Subcutaneous adipose tissue (tissue), 3 donors: ENCODE results near the gene FAM20A.

- PRO-cap: bidirectional peak, plus-strand start at chr17:68292074, minus-strand start at chr17:68291950
- RAMPAGE, long total RNA, 3 experiments: no peak in any of the 3 experiments
Measured at GRCh38 chr17:68291920-68292952, 941 bp downstream of the ARSG start.

DNA sequence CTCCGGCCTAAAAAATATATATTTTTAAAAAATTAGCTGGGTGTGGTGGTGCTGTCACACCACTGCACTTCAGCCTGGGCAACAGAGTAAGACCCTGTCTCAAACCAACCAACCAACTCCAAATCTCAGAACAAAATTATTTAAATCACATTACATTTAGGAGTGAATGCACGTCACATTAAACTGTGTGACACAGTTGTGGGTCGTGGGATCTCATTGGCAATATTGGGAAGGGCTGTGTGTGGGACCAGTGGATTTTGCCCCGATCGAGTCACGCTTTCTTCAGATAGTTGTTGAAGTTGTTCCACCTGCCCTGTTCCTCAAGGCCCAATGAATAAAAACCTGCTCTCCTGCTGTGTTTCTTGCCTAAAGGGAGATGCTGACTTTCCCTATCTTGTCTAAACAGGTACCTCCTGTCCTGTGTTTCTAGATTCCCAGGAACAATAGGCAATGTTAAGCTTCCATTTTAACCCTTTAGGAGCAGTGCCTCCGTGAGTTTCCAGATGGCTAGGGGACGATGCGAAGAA, 4.7 kb downstream of the ARSG start:
- PRO-cap: no peak
- RAMPAGE, long total RNA, 3 experiments: no peak in any of the 3 experiments

DNA sequence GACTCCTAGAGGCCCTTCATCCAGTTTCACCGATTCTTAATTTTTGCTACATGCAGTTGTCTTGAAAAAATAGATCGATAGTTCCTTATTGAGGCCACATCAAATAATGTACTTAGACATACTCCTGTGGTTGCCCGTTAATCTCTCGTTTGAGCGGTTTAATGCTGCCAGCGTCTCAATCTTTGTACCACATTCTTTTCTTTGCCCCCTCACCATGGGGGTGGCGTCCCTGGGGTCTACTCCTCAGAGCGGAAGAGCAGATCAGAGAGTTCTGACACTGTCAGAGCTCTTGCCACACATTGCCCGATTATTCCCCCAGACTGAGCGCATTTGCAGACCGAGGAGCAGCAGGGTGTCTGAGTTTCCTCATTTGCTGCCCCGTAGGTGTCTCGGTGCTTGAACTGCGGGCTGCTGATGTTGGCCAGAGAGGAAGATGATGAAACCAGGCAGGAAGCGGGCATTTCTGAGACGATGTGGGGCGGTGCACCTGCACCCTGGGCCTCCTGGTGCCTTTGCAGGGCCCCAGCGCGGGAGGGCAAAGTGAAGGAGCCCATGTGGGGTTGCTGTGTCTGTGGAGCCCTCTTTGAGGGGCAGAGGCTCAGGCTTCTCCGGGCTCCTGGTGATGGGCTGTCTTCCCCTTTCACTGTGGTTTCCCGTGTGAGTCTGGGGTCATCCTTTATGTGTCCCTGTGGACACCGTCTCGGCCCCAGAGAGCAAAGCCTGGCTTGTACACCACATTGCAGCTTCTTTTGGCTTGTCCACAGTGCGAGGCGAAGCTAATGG, 55.2 kb downstream of the ARSG start:
- PRO-cap: no peak
- RAMPAGE, long total RNA, 3 experiments: no peak in any of the 3 experiments

- PRO-cap: bidirectional peak, plus-strand start at chr17:68386712, minus-strand start at chr17:68386572
- RAMPAGE, long total RNA, 3 experiments: no peak in any of the 3 experiments
Measured at GRCh38 chr17:68386108-68386808, 71.0 kb downstream of the WIPI1 start.

DNA sequence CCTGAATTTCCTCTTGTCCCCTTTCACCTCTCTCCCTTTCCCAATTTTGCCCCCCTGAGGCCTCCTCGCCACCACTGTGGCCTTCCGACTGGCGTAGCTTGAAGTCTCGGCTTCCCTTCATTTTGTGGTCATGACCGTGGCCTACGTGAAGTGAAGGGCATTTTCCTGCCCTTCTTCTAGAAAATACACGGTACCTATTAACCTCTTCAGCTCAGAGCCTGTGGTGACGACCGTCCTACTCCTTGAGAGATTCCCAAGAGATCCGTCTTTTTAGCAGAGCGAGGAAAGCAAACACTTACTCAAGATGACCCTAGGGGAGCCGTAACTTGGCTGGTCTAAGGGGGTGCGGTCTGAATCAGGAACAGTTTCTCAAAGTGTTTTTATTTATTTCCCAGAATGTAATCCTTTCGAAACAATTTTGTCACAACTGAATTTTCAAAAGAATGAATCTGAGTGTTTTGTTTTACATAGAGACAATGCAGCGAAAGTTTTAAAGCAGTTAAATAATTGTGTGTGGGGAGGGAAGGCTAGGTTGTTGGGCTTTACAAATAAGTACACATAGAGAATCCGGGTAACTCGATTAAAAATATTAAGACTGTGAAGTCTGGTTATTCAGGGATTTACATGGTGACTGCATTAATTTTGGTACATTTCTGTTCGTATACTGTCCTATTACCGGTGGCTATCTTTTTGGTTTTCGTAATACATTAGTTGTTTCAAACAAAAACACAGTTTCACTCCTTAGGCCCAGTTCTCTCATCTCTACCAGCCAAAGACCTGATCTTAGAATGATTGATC, 1.1 kb downstream of the PRKAR1A start:
- PRO-cap: bidirectional peak, plus-strand start at position 71 of the sequence, minus-strand start outside the sequence; bidirectional peak, plus-strand start at position 322 of the sequence, minus-strand start at position 255 of the sequence
- RAMPAGE, long total RNA, 3 experiments: start-site peak on the minus strand in 2 of 3 experiments, centred at positions 239 to 296 of the sequence, 12 to 17 reads per replicate

DNA sequence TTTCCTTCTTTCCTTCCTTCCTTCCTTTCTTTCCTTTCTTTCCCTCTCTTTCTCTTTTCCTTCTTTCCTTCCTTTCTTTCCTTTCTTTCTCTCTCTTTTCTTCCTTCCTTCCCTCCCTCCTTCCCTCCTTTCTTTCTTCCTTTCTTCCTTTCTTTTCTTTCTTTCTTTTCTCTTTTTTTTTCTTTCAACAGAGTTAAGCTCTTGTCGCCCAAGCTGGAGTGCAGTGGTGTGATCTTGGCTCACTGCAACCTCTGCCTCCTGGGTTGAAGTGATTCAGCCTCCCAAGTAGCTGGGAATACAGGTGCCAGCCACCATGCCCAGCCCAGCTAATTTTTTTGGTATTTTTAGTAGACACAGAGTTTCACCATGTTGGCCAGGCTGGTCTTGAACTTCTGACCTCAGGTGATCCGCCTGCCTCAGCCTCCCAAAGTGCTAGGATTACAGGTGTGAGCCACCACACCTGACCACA, 27.6 kb downstream of the FAM20A start:
- PRO-cap: no peak
- RAMPAGE, long total RNA, 3 experiments: start-site peak on the minus strand in 1 of 3 experiments, centred at position 185 of the sequence, 5 reads per replicate

- PRO-cap: unidirectional peak, minus-strand start at chr17:68601264; unidirectional peak, minus-strand start at chr17:68601347; unidirectional peak, minus-strand start at chr17:68601414
- RAMPAGE, long total RNA, 3 experiments: no peak in any of the 3 experiments
Measured at GRCh38 chr17:68600821-68601589, at the start of gene FAM20A. TSS of gene FAM20A (minus strand) at chr17:68601367.

- PRO-cap: unidirectional peak, minus-strand start at chr17:68759966
- RAMPAGE, long total RNA, 3 experiments: no peak in any of the 3 experiments
Measured at GRCh38 chr17:68759438-68760193, 158.4 kb upstream of the FAM20A start.

DNA sequence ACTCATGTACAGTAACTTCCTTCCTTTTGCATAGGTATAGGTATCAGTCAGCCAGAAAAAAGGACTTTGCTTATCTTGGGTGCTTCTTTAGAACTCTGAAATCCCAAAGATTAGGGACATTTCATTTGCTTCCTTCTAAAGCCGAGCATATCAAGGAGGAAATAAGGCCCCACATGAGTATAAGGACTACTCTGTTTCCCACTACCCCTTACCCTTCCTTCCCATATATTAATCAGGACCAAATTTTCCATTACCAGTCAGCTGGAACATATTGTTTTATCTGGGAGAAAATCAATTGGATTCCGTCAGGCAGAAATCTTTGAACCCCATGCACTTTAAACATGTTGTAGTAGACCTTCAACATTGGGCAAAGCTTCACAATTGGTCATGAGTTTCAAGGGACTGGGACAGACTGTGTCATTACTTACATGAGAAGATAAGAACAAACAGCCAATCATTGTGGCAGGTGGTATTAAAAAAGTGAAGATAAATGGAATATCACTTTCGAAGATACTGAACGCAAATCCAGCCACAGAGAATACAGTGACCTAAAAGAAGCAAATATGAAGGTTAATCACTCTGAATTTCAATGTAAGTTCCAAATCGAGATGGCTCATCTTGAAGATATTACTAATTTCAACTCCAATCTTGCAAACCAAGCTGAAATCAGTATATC, 70.3 kb downstream of the ABCA8 start:
- PRO-cap: no peak
- RAMPAGE, long total RNA, 3 experiments: no peak in any of the 3 experiments

GRCh38 chr17:68991511-68992482, 36.6 kb upstream of the ABCA8 start:
- PRO-cap: no peak
- RAMPAGE, long total RNA, 3 experiments: no peak in any of the 3 experiments

GRCh38 chr17:68994523-68995624, 39.7 kb upstream of the ABCA8 start:
- PRO-cap: no peak
- RAMPAGE, long total RNA, 3 experiments: no peak in any of the 3 experiments

DNA sequence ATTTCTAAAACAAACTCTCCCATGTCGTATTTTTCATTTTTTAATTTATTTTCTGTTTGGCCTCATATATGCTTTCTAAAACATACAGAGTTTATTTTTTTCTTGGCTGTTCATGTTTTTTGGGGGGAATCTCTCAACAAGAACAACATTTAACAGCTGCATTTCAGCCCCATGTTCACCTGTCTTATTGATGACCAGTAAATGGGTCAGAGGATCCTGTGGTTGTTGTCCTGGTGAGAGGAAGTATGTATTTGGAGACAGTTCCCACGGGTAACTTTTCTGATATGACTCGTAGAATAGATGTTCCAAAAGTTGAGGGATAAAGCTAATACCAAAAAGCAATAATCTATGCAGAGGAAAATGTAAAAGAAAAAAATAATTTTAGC, 42.5 kb downstream of the ABCA9 start:
- PRO-cap: no peak
- RAMPAGE, long total RNA, 3 experiments: no peak in any of the 3 experiments

GRCh38 chr17:69027298-69027781, 33.4 kb downstream of the ABCA9 start:
- PRO-cap: no peak
- RAMPAGE, long total RNA, 3 experiments: no peak in any of the 3 experiments

GRCh38 chr17:69248287-69249039, 19.8 kb upstream of the ABCA10 start:
- PRO-cap: no peak
- RAMPAGE, long total RNA, 3 experiments: no peak in any of the 3 experiments

DNA sequence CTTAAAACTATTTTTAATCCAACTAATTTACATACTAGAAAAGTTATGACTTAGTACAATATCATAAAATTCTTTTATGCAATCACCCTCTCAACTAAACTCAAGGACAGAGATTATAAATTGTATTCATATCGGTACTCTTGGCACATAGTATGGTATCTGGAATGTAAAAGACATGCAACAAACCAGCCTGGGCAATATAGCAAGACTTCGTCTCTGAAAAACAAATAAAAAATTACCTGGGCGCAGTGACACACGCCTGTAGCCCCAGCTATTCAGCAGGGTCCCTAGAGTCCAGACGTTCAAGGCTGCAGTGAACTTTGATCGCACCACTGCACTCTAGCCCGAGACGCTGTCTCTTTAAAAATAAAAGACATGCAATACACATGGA, 1.5 kb downstream of the ABCA5 start:
- PRO-cap: no peak
- RAMPAGE, long total RNA, 3 experiments: no peak in any of the 3 experiments

DNA sequence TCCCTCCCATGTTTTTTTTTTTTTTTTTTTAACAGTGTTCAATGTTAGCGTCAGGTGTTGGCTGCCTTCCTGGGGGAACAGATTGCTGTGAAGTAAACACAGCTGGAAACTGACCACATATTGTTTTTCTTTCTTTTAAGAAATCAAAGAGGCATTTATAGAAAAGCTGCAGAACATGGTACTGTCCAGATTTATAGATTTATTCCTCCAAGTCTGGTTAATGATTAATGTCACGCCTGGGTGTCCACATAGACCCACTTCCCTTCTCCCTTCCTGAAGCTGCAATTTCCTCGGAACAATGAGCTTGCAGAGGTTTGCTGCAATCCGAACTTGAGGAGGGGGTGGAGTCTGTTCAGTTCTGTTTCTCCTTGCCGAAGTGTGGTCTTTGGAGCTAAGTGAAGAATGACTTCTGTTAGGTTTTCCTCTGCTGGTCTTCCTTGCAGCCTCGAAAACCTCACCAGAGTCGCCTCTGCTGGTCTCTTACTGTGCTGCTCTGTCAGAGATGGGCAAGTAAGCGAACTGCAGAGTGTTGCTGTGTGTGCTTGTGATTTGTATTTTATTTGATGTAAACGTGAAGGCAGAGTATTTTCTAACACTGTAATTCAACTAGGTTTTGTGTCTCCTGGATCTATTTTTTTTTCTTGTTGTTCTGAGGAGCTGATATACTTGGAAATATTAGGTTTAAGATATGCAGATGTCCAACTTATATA, 87.6 kb downstream of the MAP2K6 start:
- PRO-cap: no peak
- RAMPAGE, long total RNA, 3 experiments: start-site peak on the plus strand in 3 of 3 experiments, centred at positions 377 to 385 of the sequence, 46 to 101 reads per replicate

DNA sequence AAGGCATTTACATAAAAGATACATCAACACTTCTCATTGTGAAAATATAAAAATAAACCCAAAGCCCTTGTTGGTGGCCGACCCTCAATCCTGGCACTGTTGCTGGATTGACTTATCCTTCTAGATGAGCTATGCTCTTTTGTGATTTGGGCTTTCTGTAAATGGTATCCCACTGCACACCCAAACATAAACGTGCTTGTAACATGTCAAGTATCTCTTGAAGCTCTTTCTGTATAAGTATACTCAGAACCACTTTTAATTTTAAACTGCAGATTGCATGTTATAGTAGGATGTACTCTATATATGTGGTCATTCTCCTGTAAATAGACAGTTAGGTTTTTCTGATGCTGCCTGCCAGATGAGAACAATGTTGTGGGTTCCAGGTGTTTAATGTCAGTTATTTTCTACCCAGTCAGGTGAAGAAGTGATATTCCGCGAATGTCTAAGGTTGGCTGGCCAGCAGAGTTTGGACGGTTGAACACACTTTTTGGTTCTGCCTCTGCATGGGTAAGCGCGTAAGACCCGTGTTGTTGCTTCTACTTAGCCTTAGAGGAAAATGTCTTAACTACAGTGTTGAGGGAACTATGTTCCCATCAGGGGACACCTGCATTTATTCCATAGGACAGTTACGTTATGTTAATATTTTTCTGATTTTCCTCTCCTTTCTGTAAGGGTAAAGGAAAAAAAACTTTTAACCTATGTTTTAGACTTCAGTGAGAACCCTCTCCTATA, 162.5 kb downstream of the MAP2K6 start:
- PRO-cap: no peak
- RAMPAGE, long total RNA, 3 experiments: no peak in any of the 3 experiments

- PRO-cap: no peak
- RAMPAGE, long total RNA, 3 experiments: no peak in any of the 3 experiments
Measured at GRCh38 chr17:69606993-69607640, 192.6 kb downstream of the MAP2K6 start.

DNA sequence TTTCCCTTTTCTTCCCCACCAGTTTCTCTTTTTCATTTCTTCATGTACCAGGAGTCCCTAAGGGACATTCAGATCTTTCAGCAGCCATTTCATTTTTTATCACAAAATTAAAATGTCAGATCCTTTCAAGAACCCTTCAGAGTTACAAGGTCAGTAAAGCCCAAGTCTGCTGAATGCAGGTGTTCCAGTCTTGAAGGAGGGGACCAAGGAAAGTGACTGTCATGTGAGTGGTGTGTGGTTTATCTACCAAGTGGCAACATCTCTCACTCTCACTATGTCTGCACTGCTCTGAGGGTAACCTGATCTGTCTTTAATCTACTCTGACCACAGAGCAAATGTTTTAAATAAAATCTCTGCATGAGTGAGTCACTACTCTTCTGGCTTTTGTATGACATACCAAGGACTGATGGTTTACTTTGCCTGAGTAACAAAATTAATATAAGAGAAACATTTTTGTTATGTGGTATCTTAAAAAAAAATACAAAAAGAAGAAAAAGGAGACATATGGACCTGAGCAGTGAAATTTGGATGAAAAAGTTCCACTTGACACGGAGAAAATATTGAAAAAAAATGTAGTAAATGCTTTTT, 240.4 kb downstream of the MAP2K6 start:
- PRO-cap: no peak
- RAMPAGE, long total RNA, 3 experiments: no peak in any of the 3 experiments

- PRO-cap: no peak
- RAMPAGE, long total RNA, 3 experiments: no peak in any of the 3 experiments
Measured at GRCh38 chr17:70157950-70159078, 11.0 kb upstream of the KCNJ2 start.